ENCODE measurements around the genes PPBP and MTHFD2L.

- RAMPAGE, long total RNA: no peak
- RRBS, 2 experiments: no CpG with 5 or more reads among the region's 5 CpGs
CAGE:
- cytosol, long polyA minus RNA: no peak
- cytosol, long polyA plus RNA: no peak
- long polyA plus RNA: no peak
- nucleolus, long total RNA: no peak
- nucleus, long polyA plus RNA: no peak
- nucleus, long total RNA: no peak
Measured at GRCh38 chr4:70844098-70844422, 4.4 kb upstream of the GRSF1 start.

DNA sequence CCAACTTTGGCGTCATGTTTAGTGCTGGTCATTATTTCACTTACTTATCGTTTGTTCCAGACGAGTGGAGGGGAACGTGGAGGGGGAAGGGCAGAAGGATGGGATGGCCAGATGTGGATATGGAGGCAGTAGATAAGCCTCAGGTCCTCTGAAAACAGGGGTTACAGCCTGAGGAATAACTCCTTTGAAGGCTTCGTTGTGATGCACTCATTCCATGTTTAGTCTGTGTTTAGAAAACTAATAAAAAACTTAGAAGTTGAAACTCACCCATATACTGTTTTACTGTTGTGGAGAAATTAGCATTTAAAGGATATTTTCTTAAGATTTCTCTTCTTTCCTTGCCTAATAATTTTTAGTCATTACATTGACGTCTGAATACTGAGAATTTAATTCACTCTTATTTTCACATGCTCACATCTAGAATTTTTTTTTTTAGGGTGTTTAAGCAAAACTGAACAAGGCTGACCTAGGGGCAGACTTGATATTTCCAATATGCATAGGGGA, 1.2 kb downstream of the MOB1B start:
- RAMPAGE, long total RNA: no peak
- RRBS, 2 experiments: no CpG with 5 or more reads among the region's 6 CpGs
CAGE:
- cytosol, long polyA minus RNA: no peak
- cytosol, long polyA plus RNA: no peak
- long polyA plus RNA: no peak
- nucleolus, long total RNA: no peak
- nucleus, long polyA plus RNA: no peak
- nucleus, long total RNA: no peak

DNA sequence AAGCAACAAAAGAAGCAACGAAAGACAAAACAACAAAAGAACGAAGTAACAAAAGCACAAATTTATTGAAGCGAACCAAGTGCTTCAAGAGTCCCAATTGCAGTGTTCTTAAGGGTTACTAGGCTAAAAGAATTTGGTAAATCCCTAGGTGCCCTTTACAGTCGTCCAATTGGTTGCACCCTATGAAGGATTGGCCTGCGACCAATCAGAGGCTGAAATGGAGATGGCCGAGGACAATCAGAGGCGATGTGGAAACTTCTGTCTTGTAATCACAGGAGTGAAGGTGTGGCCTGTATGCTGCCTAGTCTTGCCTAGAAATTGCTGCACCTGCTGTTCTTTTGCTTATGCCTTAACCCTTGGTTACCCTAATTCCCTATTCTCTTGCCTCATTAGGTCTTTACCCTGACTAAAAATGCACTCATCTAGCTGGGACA, 1.1 kb upstream of the DCK start:
- RAMPAGE, long total RNA: no peak
- RRBS, 2 experiments: no CpG with 5 or more reads among the region's 7 CpGs
CAGE:
- cytosol, long polyA minus RNA: no peak
- cytosol, long polyA plus RNA: no peak
- long polyA plus RNA: no peak
- nucleolus, long total RNA: no peak
- nucleus, long polyA plus RNA: no peak
- nucleus, long total RNA: no peak

DNA sequence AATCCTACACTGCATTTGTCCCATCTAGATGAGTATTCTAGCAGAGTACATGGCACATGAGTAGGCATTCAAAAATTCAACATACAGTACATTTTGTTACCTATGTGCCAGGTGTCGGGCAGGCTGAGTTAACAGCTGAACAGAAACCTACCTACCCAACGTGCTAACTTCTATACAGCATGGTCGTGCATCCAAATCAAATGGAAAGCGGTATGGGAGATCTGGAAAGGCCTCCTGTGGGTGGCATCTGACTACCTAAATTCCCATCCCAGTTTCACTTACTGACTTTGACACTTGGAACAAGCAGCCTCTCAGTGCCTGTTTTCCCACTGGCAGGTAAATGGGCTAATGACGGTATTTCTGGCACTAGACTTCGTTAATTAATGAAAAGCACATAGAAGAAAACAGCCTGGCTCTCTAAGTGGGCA, 692 bp upstream of the DCK start:
- RAMPAGE, long total RNA: no peak
- RRBS, 2 experiments: no CpG with 5 or more reads among the region's 6 CpGs
CAGE:
- cytosol, long polyA minus RNA: no peak
- cytosol, long polyA plus RNA: no peak
- long polyA plus RNA: no peak
- nucleolus, long total RNA: no peak
- nucleus, long polyA plus RNA: no peak
- nucleus, long total RNA: no peak

GRCh38 chr4:71441236-71441468, 254.1 kb downstream of the SLC4A4 start:
- RAMPAGE, long total RNA: no peak
- RRBS, 2 experiments: no CpG with 5 or more reads among the region's 2 CpGs
CAGE:
- cytosol, long polyA minus RNA: no peak
- cytosol, long polyA plus RNA: no peak
- long polyA plus RNA: no peak
- nucleolus, long total RNA: no peak
- nucleus, long polyA plus RNA: no peak
- nucleus, long total RNA: no peak

GRCh38 chr4:72226424-72226903, 194.7 kb downstream of the NPFFR2 start:
- RAMPAGE, long total RNA: no peak
- RRBS, 2 experiments: no CpG with 5 or more reads among the region's 6 CpGs
CAGE:
- cytosol, long polyA minus RNA: no peak
- cytosol, long polyA plus RNA: no peak
- long polyA plus RNA: no peak
- nucleolus, long total RNA: no peak
- nucleus, long polyA plus RNA: no peak
- nucleus, long total RNA: no peak

DNA sequence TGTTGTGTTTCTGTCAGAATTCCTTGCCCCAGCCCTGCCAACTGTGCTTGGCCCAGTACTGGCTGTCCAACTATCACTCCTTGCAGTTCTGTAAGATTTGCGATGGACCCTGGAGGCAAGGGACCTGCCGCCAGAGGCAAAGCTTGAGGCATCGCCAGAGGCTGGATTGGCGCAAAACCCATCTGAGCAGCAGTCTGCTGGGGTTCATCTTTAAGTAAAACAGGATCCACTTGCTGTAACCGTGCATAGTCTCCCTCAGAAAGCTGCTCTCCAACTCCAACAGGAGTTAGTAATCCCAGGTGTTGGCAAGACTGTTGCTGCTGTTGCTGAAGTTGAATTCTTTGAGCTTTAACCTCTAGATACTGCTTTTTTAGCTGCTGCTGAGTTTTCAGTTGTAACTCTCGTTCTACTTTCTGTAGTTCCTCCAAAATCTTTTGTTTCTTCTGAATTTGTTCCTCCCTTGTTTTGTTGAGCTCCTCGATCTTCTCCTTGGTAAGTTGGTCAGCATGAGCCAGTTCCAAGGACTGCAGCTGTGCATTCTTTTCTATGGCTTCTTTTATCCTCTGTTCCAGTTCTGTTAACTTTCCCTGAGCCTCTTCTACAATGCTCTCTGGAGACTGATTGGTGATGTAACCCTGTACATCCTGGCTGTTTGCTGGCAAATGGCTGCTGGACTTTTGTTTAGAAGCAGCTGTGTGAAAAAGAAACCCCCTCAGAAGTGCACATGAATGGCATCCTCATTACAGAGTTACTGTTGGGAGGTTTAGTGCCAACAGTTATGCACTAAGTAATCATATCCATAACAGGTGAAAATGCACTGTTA, 70.3 kb upstream of the COX18 start:
- RAMPAGE, long total RNA: no peak
- RRBS, 2 experiments: no CpG with 5 or more reads among the region's 7 CpGs
CAGE:
- cytosol, long polyA minus RNA: no peak
- cytosol, long polyA plus RNA: no peak
- long polyA plus RNA: no peak
- nucleolus, long total RNA: no peak
- nucleus, long polyA plus RNA: no peak
- nucleus, long total RNA: no peak

DNA sequence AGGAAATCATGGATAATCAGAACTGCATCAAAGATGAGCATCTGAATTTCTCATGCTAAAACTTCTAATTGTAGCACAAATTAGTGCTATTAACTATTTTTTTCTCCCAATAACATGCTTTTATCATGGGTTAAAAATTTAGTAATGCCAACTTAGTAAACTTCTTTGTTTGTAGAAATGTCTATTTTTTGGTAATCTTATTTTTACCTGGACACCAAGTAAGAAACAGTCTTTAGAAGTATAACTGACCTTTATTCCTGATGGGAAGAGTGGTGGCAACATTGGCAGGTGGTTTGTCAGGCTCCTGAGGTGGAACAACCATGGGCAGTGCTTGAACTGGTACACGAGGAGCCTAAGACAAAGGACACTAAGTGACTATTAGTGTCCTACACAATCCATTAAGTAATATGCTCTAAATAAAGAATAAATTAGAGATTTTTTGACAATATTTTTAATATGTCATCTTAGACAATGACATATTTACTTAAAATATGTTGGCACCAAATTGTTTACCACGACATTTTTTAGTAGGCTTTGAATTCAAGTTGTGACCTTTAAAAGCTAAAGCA, 72.1 kb upstream of the COX18 start:
- RAMPAGE, long total RNA: no peak
- RRBS, 2 experiments: no CpG with 5 or more reads among the region's 2 CpGs
CAGE:
- cytosol, long polyA minus RNA: no peak
- cytosol, long polyA plus RNA: no peak
- long polyA plus RNA: no peak
- nucleolus, long total RNA: no peak
- nucleus, long polyA plus RNA: no peak
- nucleus, long total RNA: no peak

GRCh38 chr4:73176971-73178234, 81.2 kb downstream of the ANKRD17 start:
- RAMPAGE, long total RNA: no peak
- RRBS, 2 experiments: no CpG with 5 or more reads among the region's 6 CpGs
CAGE:
- cytosol, long polyA minus RNA: no peak
- cytosol, long polyA plus RNA: no peak
- long polyA plus RNA: no peak
- nucleolus, long total RNA: no peak
- nucleus, long polyA plus RNA: no peak
- nucleus, long total RNA: no peak

- RAMPAGE, long total RNA: no peak
CAGE:
- cytosol, long polyA minus RNA: no peak
- cytosol, long polyA plus RNA: no peak
- long polyA plus RNA: no peak
- nucleolus, long total RNA: no peak
- nucleus, long polyA plus RNA: no peak
- nucleus, long total RNA: no peak
Measured at GRCh38 chr4:73229338-73230066, 29.1 kb downstream of the ANKRD17 start.

- RAMPAGE, long total RNA: no peak
- RRBS, 2 experiments: no CpG with 5 or more reads among the region's 1 CpG
CAGE:
- cytosol, long polyA minus RNA: no peak
- cytosol, long polyA plus RNA: no peak
- long polyA plus RNA: no peak
- nucleolus, long total RNA: no peak
- nucleus, long polyA plus RNA: no peak
- nucleus, long total RNA: no peak
Measured at GRCh38 chr4:73397537-73397997, 6.5 kb upstream of the ALB start.

DNA sequence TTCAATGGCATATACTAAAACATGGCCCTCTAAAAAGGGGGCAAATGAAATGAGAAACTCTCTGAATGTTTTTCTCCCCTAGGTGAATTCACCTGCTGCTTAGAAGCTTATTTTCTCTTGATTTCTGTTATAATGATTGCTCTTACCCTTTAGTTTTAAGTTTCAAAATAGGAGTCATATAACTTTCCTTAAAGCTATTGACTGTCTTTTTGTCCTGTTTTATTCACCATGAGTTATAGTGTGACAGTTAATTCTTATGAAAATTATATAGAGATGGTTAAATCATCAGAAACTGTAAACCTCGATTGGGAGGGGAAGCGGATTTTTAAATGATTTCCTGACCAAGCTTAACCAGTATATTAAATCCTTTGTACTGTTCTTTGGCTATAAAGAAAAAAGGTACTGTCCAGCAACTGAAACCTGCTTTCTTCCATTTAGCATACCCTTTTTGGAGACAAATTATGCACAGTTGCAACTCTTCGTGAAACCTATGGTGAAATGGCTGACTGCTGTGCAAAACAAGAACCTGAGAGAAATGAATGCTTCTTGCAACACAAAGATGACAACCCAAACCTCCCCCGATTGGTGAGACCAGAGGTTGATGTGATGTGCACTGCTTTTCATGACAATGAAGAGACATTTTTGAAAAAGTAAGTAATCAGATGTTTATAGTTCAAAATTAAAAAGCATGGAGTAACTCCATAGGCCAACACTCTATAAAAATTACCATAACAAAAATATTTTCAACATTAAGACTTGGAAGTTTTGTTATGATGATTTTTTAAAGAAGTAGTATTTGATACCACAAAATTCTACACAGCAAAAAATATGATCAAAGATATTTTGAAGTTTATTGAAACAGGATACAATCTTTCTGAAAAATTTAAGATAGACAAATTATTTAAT, 4.3 kb downstream of the ALB start:
- RAMPAGE, long total RNA: no peak
- RRBS, 2 experiments: no CpG with 5 or more reads among the region's 4 CpGs
CAGE:
- cytosol, long polyA minus RNA: no peak
- cytosol, long polyA plus RNA: no peak
- long polyA plus RNA: no peak
- nucleolus, long total RNA: no peak
- nucleus, long polyA plus RNA: no peak
- nucleus, long total RNA: no peak

GRCh38 chr4:73420742-73421075, 15.3 kb upstream of the AFP start:
- RAMPAGE, long total RNA: no peak
- RRBS, 2 experiments: no CpG with 5 or more reads among the region's 1 CpG
CAGE:
- cytosol, long polyA minus RNA: no peak
- cytosol, long polyA plus RNA: no peak
- long polyA plus RNA: no peak
- nucleolus, long total RNA: no peak
- nucleus, long polyA plus RNA: no peak
- nucleus, long total RNA: no peak

DNA sequence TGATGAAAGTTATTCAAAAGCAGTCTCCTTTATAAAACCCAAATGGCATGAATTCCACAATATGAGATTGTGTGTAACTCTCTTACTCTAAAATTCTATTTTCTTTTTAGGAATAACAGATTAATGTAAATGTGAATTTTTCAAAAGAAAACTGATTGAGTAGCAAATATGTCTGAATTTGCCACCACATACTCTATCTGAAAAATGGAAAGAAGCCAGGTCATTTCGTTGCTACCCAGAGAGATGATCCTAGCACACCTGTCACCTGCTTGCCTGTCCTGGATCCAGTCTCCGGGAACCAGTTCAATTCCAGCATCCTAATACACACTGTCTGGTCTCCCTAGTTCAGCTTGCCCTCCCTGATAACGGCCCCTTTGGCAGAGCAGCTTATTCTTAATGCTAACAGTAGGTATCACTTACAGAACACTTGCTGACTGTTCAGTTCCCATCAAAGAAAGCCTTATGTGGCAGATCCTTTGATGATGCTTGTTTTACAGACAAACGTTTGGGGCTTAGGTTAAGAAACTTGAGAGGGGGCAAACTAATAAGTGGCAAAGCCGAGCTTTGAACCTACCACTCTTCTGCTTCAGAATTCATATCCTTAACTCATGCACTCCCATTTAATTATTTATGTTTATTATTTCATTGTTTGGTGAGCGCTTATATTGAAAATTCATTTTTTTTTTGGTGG, 976 bp downstream of the RASSF6 start:
- RAMPAGE, long total RNA: no peak
- RRBS, 2 experiments: no CpG with 5 or more reads among the region's 6 CpGs
CAGE:
- cytosol, long polyA minus RNA: no peak
- cytosol, long polyA plus RNA: no peak
- long polyA plus RNA: no peak
- nucleolus, long total RNA: no peak
- nucleus, long polyA plus RNA: no peak
- nucleus, long total RNA: no peak

DNA sequence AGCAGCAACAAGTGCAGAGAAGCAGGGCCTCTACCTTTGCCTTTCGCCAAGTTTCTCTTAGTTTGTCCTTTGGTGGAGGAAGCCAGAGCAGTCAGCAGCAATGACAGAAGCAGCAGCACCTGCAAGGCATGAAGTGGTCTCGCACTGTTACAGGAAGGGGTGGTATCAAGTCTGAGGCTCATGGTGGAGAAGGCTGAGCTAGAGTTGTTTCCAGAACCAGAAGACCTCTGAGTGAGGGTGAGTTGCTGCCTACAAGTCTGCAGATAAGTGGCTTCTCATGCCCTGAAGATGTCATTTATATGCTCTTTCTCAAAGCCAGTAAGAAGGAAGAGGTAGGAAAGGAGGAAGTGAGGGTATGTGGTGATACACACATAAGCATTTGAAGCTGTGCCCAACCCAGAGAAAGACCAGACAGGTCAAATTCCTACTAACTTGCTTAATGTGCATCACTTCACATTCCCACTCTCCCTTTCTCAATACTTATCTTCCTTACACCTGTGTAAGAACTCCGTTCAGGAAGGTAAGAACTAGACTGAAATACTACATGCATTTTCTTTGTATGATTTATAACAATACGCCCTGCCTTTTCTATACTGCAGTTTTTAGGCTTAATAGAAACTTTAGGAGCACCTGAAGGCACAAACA, at the start of gene PPBP:
Gene PPBP (minus strand): TSS at position 269 of the 645 bp plus-strand sequence.
- RAMPAGE, long total RNA: no peak
- RRBS, 2 experiments: no CpG with 5 or more reads among the region's 4 CpGs
CAGE:
- cytosol, long polyA minus RNA: no peak
- cytosol, long polyA plus RNA: no peak
- long polyA plus RNA: no peak
- nucleolus, long total RNA: no peak
- nucleus, long polyA plus RNA: no peak
- nucleus, long total RNA: no peak

GRCh38 chr4:74018716-74019197, 19.7 kb downstream of the CXCL3 start:
- RAMPAGE, long total RNA: no peak
- RRBS, 2 experiments: no CpG with 5 or more reads among the region's 3 CpGs
CAGE:
- cytosol, long polyA minus RNA: no peak
- cytosol, long polyA plus RNA: no peak
- long polyA plus RNA: no peak
- nucleolus, long total RNA: no peak
- nucleus, long polyA plus RNA: no peak
- nucleus, long total RNA: no peak

GRCh38 chr4:74095448-74096074, 3.4 kb downstream of the CXCL2 start:
- RAMPAGE, long total RNA: no peak
- RRBS, 2 experiments: no CpG with 5 or more reads among the region's 1 CpG
CAGE:
- cytosol, long polyA minus RNA: no peak
- cytosol, long polyA plus RNA: no peak
- long polyA plus RNA: no peak
- nucleolus, long total RNA: no peak
- nucleus, long polyA plus RNA: no peak
- nucleus, long total RNA: no peak

DNA sequence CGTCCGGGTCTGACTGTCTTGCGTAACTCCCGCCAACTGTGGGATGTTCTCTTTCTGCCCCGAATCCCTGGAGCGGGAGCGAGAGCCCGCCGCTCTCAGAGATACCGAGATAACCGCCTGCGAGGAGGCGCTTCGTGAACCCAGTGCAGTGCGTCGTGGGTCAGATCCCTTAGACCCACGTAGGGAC, 256 bp upstream of the CXCL2 start:
- RAMPAGE, long total RNA: no peak
- RRBS, 2 experiments: 6 to 31% methylated on average over 2 of the region's 17 CpGs
CAGE:
- cytosol, long polyA minus RNA: no peak
- cytosol, long polyA plus RNA: no peak
- long polyA plus RNA: no peak
- nucleolus, long total RNA: no peak
- nucleus, long polyA plus RNA: no peak
- nucleus, long total RNA: no peak

- RAMPAGE, long total RNA: no peak
- RRBS, 2 experiments: no CpG with 5 or more reads among the region's 5 CpGs
CAGE:
- cytosol, long polyA minus RNA: no peak
- cytosol, long polyA plus RNA: no peak
- long polyA plus RNA: no peak
- nucleolus, long total RNA: no peak
- nucleus, long polyA plus RNA: no peak
- nucleus, long total RNA: no peak
Measured at GRCh38 chr4:74116834-74117602, 18.0 kb upstream of the CXCL2 start.

DNA sequence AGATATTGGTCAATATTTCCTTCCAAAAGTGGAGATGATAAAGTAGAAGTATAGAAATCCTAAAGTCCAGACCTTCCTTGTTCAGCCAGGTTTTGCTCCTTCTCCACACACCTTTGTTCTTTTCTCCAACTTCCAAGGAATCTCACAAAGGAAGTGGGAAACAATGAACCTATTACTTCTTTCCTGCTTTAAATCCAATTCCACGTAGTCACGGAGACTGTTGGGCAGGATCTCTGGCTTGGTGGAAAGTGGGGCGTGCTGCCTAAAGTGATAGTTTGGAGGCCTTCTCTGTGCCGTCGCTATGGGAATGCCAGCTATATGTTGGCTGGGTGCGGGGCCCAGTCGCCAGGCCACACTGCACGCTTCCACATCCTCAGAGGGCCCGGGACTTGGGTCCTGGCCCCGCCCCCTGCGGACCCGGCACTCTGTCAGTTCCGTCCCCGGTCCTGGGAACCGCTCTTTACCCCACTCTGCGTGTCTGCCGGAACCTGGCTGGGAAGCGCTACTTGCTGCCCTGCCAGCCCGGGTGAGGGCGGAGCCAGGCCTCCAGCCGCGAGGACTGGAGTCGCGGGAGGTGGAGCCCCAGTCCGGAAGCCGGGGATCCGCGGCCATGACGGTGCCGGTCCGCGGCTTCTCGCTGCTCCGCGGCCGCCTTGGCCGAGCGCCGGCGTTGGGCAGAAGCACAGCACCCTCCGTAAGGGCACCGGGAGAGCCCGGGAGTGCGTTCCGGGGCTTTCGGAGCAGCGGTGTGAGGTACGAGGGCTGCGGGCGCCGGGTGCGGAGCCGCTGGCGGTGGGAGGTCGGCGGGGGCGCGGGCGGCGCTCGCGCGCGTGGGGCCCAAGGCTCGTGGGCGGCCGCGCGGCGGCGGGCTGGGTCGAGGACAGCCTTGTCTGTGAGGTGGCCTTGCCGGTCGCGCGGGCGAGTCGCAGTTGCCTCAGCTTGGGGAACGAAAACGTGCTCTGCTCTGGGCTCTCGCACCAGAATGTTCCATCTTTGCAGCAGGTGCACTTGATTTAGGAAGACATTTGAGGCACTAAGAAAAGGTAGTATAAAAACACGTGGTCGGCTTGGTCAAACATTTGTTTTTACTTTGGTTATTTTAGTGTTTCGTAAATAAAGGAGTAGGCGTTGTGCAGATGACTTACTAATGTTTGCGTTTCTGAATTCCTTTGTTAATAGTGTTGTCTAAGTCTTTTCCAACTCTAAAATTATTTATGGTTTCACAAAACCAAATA, at the start of gene MTHFD2L:
Gene MTHFD2L (plus strand): TSS at position 590 of the 1,235 bp plus-strand sequence.
- RAMPAGE, long total RNA: start-site peak on the plus strand centred at position 612 of the sequence, 57 bp wide, 279 and 350 reads in 2 replicates
- RRBS, 2 experiments: 1 to 4% methylated on average over 28 to 30 of the region's 86 CpGs
CAGE:
- cytosol, long polyA minus RNA: start-site peak on the plus strand centred at position 588 of the sequence, 7 bp wide, 24 reads
- cytosol, long polyA plus RNA: no peak
- long polyA plus RNA: no peak
- nucleolus, long total RNA: no peak
- nucleus, long polyA plus RNA: no peak
- nucleus, long total RNA: no peak

All from GM12878 (cell line).